Fallopian tube (tissue), 1 donor: ENCODE measurements around a stretch of chr6.

DNA sequence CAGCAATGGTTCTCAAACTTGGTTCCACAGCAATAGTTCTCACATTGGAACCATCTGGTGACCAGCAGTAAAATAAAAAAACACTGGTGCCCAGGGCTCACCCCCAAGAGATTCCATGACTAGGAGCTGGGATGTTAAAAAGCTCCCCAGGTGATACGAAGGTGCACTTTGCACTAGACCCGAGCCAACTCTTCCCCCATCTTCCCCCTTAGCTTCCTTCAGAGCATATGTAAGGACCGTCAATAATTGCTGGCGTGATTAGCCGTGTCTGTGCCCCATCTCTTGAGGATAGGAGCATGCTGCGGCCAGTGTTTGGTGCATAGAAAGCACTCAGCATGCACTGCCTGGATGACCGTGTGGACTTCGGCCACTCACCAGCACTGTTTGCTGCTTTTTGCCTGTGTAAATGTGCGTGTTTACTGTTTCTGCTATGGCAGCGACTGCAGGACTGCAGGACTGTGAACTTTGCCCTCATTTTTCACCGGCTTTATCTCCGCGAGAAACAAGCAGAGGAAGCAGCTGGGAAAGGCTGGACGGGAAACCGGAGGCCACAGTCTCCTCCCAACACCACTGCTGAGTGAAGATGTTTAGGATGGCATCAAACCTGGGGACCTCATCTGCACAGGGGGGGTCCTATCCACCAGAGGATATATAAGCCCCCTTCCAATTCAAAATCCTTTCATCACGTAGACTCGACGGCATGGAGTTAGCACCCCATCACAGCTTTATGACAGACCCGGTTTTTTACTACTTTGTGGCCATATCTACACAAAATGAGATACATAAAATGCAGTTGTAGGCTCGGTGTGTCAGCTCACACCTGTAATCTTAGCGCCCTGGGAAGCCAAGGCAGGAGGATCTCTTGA, 150.6 kb upstream of the AFDN start:
- PRO-cap, result bidirectional peak, plus-strand start at position 509 of the sequence, minus-strand start at position 386 of the sequence

GRCh38 chr6:167735650-167736148, 91.0 kb upstream of the AFDN start:
- PRO-cap, result no peak

GRCh38 chr6:167761165-167761748, 65.5 kb upstream of the AFDN start:
- PRO-cap, result no peak

- PRO-cap, result unidirectional peak, minus-strand start at chr6:167796872
These were observed 30.1 kb upstream of the AFDN start for GRCh38 chr6:167796606-167797000.

GRCh38 chr6:167827347-167828198, 862 bp downstream of the AFDN start:
- PRO-cap, result bidirectional peak, plus-strand start at chr6:167827626, minus-strand start at chr6:167827513; bidirectional peak, plus-strand start at chr6:167827994, minus-strand start at chr6:167827940

DNA sequence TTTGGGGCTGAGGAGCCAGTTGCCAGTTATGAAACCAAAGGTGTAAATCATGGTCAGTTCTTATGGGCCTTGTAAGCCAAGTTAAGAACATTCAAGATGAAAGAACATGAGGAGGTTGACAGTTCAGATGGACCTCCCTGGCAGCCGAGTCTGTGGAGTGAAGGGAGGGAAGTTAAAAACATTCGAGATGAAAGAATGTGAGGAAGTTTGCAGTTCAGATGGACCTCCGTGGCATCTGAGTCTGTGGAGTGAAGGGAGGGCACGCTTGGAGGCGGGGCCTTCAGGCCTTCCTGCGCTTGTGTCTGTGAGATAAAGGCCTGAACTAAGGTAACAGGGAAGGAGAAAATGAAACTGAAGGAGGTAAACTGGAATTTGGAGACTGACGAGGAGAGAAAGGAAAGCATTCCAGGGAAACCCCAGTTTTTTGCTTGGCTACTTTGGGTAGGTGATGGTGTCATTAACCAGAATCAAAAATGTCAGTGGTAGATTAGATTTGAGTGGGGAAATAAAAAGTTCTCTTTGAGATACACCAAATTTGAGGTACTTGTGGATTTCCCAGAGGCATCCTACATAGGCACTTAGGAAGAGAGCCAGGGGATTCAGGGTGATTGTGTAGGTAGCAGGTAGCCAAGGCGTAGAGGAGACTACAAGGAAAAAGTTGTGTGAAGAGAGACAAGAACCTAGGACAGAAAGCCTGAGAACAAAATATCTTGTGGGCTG, 14.2 kb downstream of the AFDN start:
- PRO-cap, result bidirectional peak, plus-strand start at position 363 of the sequence, minus-strand start at position 237 of the sequence

- PRO-cap, result no peak
These were observed 37.8 kb downstream of the AFDN start for GRCh38 chr6:167864219-167865133.

DNA sequence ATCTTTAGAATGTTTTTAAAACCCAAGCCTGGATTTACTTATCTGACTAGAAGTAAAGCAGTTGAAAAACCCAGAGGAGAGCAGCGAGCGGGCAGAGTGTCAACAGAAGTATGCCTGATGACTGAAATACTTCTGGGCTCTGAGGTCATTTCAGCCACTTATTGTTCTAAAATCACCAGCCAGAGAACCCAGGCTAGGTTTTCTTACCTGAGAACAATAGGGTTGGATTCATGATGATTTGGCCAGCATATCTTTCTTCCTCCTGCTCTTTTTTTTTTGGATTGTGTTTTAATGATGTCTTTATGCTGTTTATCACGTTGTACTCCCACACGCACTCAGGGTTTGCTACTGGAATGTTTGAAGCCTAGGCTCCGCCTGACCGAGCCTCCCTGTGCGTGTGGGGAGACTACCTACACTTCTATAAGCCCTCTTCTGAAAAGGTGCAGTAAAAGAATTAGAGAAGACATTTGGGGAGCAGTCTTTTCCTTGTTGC, 63.0 kb upstream of the KIF25 start:
- PRO-cap, result bidirectional peak, plus-strand start at position 327 of the sequence, minus-strand start at position 112 of the sequence

DNA sequence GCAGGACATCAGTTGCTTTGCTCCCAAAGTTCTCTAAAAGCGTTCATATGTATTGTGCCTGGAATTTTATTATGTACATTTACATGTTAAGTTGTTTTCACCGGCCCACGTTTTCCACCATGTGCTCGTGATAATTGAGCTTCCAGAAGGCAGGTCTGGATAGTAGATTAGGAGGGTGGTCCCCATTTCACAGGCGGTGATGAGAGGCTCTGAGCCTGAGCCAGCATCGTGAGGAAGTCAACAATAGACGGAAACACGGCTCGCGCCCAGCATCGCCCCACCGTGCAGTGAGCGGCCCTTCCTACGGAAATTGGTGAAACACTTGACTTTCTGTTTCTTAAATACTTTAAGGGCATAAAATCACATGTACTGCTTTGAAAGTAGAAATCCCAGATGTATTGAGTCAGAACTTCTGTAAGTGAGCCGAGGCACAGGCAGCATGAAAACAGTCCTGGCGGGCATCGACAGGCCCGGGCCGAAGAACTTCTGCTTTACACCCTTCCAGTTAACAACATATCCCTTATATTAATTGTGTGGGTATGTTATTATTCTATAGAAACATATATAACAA, 4.3 kb upstream of the KIF25 start:
- PRO-cap, result unidirectional peak, plus-strand start at position 406 of the sequence

- PRO-cap, result no peak
These were observed 3.6 kb upstream of the KIF25 start for GRCh38 chr6:167993861-167994297.

DNA sequence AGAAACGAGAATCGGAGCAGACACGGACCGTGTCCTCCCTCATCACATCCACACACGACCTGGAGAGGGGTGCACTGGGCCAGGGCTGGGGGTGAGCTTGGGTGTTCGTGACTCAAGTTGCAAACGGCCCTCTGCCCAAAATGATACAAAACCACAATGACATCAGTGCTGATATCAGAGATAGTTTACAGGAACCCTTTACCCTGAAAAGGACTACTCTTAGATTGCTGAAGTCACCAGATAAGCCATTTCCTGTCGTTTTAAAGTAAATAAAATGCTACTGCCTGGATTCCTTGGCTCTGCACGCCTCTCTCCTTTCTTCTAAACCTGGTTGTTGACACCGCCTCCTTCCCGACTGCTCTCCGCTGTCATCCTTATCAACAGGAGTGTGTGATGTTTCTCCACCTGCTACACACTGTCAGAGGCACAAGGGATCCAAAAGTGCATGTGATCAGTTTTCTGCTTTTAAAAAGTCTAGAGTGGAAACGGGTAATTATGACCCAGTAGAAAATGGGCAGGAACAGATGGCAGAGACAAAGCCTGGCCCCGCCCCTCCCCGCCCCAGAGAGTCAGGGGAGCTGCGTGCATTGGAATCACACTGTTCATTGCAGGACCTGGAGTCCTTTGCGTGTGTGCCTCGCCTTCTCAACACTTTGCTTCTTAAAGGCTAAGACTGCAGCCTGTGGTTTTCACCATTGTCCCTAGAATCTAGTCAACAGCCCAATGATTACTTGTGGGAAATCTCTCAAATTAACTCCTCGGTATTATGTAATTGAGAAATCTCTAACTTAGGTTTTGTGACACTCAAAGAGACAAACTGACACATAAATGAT, 38.6 kb downstream of the KIF25 start:
- PRO-cap, result unidirectional peak, minus-strand start at position 61 of the sequence

- PRO-cap, result no peak
These were observed 37.3 kb downstream of the FRMD1 start for GRCh38 chr6:168041688-168042212.

DNA sequence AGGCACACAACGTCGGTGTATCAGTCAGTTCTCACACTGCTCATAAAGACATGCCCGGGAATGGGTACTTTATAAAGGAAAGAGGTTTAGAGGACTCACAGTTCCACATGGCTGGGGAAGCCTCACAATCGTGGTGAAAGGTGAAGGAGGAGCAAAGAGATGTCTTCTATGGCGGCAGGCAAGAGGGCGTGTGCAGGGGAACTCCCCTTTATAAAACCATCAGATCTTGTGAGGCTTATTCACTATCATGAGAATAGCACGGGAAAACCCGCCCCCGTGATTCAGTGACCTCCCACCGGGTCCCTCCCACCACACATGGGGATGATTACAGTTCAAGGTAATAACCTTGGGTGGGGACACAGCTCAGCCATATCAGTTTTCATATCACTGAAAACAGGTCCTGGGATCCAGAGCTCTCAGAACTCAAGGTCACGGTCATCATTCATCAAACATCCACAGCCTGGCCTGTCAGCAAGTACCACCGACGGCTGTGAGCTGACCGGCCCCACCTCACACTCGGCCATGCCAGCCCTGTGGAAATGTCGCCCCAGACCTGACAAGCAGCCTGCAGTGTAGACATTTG, 14.0 kb upstream of the FRMD1 start:
- PRO-cap, result no peak

DNA sequence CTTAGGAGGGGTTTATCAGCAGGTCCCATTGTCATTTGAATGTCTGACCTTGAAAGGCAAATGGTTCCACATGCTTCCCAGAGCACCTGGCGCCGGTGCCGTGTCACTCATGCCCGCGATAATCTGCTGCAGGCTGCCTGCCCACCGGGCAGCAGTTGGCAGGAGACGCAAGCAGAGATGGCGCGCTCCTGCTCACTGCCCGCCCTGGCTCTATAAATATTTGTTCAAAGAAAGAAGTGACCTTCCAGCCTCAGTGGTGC, 18.9 kb upstream of the FRMD1 start:
- PRO-cap, result no peak

DNA sequence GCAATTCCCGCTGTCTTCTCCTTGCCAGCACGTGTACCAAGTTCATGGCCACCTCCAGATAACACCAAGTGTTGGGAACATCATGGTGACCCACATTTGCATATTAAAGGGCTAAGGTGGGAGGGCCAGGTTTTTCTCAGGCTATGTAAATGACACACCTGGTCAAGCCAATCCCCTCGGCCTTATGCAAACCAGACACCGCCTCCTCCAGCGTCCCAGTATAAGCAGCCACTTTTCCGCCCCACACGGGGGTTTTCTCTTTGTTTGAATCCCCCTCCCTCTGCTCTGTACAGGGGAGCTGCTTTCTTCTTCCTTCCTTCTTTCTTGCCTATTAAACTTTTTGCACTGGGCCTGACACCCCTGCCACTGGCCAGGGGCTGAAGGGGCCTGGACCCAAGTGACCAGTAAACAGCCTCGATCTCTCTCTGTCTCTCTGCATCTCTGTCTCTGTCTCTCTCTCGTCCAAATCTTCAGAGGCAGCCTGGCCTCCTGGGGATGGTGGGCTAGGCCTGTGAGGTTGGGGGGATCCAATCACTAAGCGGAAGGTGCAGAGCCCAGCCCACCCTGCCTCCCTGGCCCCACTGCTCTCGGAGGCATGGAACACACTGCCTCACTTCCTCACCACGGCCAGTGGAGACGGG, 110.5 kb downstream of the DACT2 start:
- PRO-cap, result no peak

DNA sequence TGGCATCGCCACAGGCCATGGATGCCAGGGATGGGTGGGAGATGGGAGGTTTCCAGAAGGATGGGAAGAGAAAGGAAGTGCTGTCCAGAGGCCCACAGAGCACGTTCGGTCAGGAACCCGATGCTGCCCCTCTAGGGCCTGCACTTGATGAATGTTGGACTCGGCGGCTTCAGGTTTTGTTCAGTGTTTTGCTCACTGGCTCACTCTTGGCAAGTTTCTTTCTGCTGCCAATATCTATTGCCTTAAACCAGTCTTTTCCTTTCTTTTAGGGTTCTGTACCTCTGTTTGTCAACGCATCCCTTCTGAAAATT, 97.7 kb downstream of the DACT2 start:
- PRO-cap, result no peak

- PRO-cap, result no peak
These were observed 17.9 kb downstream of the DACT2 start for GRCh38 chr6:168301488-168302292.

- PRO-cap, result no peak
These were observed 50.9 kb upstream of the DACT2 start for GRCh38 chr6:168370308-168370956.

- PRO-cap, result bidirectional peak, plus-strand start at chr6:168575171, minus-strand start at chr6:168574757
These were observed 133.8 kb downstream of the SMOC2 start for GRCh38 chr6:168574433-168575447.

DNA sequence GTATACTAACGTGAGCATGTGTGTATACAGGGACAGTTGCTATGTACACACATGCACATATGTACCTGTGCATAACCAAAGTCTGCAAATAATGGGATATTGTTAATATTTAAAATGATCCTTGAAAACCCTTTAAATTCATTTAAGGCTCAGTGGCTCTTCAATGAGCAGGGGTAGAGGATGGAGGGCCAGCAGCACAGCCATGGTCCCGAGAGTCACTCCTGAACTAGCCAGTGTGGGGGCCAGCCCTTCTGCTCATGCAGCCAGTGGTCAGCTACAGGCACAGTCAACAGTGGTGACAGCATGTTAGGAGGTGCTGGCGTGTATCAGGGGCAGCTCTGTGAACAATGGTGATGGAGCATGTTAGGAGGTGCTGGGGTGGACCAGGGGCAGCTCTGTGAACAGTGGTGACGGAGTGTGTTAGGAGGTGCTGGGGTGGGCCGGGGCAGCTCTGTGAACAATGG, 378.6 kb downstream of the THBS2 start:
- PRO-cap, result no peak